ENCODE measurements around a stretch of chr3.

DNA sequence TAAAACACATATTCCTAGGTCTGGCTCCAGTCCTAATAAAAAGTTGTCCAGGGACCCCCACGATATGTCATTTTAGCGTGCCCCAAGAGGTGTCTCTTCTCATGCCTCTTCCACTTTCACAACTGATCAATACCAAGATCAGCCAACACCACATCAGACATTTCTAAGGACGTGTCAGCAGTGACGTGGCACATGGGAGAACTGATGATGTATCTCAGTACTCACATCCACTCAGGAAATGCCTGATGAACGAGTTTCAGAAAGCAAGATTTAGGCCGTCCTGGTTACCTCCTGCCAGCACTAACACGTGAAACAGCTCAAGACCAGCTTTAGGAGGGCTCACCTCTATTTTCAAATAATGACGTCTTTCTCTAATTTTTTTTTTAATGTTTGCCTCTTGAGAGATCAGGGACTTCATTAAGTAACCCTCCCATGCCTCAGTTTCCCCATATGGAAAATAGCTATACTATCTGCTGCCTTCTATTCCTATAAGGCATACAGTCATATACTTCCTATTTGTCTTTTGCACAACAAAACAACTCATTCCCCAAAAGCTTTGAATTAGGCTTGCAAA, 19.5 kb downstream of the VGLL4 start:
- PRO-cap = no peak

DNA sequence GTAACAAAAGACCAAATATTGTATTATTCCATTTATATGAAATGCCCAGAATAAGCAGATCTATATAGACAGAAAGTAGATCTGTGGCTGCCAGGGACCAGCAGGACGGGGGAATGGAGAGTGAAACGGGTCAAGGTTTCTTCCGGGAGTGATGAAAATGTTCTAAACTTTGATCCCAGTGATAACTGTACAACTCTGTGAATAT, 18.0 kb downstream of the VGLL4 start:
- PRO-cap = no peak

DNA sequence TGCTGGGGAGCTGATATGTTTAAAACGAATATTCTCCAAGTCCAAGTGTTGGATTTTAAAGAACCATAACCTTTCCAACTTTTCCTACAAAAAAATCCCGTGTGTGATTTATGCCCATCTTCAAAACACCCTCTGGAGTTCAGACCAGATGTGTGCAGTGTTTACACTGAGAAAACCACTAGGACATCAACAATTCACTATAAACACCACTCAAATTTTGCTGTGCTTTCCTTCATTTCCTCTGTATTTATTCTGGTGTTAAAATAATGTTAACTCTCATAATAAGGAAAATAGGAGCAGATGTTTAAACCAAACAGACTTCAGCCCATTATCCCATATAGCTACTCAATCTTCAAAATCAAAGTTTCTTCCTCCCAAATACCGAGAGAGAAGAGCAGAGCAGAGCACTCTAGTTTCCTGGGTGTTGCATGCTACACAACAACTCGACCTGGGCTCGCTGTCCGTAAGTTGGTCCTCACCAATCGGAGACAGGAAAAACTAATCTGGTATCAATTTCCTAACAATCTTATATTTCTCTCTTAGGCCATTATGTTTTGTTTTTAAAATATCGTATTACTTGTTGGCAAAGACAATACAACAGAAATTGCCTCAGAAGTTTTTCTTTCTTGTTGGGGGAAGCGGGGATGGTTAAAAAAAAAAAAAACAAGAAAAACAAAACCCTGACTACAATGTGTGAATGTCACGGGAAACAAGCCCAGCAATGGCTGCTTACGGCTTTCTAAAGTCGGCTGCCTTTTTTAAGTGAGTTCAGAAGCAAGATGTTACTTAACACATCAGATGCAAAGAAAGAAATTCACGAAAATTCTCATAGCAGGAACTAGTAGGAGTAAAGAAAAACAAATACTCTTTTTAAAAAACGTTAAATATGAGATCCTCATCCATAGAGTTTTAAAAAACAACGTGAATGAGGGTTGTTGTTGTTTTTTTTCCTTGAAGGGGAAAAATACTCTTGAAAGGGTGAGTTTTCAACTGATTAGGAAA, 2.0 kb downstream of the VGLL4 start:
- PRO-cap = no peak

GRCh38 chr3:11845158-11845833, 1.4 kb downstream of the TAMM41 start:
- PRO-cap = no peak

- PRO-cap = no peak
Observed at GRCh38 chr3:12513704-12514415, 29.6 kb downstream of the TSEN2 start.

DNA sequence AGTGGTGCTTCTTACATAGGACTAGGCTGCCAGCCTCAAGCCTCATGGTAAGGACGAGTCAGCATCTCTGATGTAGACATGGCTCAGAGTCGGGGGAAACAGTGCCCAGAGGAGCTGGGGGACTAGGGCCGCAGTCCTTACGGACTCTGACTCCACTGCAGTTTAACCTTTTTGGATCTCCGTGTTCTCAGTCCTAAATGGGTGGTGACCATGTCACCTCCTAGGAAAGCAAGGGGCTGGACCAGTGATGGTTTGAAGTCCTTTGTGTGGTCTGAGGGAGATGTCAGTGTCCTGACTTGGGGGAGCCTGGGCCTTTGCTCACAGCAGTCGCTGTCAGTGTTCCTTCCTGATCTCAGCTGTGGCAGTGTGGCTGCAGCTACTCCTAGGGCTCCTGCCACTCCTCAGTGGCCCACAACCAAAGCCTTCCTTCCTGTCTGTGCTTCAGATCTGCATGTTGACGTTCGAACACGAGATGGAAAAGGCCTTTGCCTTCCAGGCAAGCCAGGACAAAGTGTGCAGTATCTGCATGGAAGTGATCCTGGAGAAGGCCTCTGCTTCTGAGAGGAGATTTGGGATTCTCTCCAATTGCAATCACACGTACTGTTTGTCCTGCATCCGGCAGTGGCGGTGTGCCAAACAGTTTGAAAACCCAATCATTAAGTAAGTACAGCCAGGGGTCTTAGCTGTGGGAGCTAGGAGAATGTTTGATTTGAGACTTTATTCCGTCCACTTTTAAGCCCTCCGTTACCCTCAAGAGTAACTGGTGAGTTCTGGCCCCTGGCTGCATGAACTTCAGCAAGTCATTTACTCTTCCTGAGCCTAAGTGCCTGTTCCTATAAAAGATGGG, 17.7 kb downstream of the MKRN2 start:
- PRO-cap = no peak

GRCh38 chr3:12583161-12583509, 26.2 kb downstream of the MKRN2 start:
- PRO-cap = no peak

DNA sequence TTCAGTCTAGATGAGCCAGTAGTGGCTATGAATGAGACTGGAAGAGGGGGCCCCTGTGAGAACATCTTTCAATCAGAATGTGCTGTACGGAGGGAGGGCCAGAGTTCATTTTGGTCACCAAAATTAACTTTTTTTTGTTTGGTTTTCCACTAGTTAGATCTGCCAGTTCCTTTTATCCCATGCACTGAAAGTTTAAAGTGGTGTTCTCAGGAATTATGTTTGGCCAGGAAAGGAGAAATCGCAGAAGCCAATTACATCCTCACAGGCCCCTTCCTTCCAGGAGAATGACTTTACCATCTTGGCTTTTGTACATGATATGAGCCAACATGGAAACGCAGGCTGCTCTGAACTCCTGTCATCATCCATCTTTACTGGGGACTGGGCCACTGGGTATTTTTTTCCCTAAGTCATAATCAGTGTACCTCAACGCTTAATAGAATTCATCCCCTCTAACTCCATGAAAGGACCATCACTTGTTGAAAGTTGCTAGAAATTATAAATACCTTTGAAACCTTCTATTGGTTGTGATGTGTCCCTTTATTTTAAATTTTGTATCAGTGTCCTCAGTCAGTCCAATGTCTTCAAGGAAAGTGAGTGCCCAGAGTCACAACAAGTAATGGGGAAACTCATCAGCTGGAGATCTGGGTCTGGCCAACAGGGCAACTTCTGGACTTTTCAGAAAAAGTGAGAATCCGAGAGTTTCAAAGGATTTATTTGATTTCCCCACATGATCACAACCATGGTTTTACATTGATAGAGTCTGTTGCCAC, 55.3 kb upstream of the RPL32 start:
- PRO-cap = no peak

DNA sequence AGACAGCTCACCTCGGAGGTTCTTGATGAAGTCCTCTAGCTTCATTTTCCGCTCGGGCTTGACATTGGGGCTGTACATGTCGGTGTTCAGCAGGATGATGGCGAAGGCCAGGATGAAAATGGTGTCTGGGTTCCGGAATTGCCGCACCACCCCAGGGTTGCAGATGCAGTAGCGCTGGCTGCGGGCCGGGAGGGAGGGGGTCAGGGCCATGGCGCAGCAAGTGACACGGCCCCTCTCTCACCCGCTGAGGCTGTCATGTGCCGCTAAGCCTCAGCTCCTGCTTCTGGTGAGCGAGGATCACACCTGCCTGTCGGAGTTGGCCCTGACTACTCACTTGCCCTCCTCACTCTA, 79.0 kb upstream of the RPL32 start:
- PRO-cap = no peak

GRCh38 chr3:12926570-12927076, 85.3 kb upstream of the RPL32 start:
- PRO-cap = no peak

DNA sequence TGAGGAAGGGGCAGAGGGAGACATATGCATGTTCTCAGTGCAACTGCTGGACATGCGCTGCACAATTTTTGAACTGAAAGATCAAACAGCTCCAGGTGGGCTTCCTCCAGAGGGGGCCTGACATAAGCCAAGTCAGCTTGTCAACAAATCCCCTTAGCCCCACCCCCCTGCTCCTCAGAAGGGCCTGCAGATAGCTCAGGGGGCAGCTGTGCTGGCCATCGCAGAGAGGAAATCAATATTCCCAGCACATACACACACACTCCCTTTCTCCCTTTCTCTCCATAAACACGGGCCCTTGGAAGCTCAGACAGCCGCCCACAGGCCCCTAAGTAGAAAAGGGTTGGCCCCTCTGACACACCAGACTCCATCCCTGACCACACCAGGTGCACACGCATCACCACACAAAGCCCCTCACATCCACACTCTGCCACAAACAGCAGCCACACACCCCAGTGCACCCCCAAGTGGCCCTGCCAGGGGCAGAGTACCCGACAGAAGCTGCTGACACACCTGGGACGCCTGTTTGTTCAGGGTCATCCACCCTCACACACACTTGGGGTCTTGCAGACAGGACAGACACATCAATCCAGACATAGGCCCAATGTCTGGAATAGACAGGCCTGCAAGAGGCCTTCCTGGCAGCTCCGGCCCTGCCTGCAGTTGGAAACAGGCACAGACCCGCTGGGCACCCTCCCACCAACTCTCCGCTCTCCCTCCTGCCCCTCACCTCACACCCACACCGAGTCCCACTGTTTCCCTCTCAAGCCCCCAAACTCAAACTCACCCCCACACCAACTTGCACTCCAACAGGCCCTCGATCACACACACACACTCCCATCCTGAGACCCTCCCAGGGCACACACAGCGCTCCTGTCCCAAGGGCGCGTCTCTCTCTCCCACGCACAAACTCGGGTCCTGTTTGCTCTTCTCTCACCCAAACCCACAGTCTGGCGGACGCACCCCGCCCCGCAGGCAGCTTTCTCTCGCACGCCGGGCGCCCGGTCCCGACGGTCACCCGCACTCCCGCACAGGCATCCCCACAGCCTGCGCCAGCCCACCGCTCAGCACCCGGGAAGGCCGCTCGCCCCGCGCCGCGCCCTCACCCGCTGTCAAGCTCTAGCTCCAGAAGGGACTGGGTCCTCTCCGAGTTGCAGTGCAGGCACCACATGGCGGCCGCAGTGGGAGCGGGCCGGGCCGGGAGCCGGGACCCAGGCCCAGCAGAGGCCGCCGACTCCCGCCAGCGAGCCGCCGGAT, 106.5 kb downstream of the IQSEC1 start:
- PRO-cap = no peak

GRCh38 chr3:13008976-13009705, 64.1 kb downstream of the IQSEC1 start:
- PRO-cap = no peak

GRCh38 chr3:13044354-13045061, 28.7 kb downstream of the IQSEC1 start:
- PRO-cap = no peak

GRCh38 chr3:13087816-13088648, 14.8 kb upstream of the IQSEC1 start:
- PRO-cap = no peak

- PRO-cap = no peak
Observed at GRCh38 chr3:13416289-13416649, 3.9 kb downstream of the NUP210 start.

GRCh38 chr3:13470743-13471527, 9.2 kb upstream of the HDAC11 start:
- PRO-cap = no peak

GRCh38 chr3:13546477-13547192, 2.3 kb upstream of the FBLN2 start:
- PRO-cap = no peak

DNA sequence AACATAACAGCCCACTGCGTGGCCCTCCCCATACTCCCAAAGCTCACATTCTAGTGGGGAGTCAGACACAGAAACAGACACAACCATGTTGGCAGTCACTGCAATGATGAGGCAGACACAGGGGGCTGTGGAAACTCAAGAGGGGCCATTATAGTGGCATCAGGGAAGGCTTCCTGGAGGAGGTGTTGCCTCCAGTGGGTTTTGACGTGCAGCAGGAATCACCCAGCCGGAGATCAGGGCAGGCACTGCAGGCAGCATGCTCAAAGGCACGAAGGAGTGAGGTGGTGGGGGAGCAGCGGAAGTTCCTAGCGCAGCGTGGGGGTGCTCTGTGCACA, 101.2 kb downstream of the FBLN2 start:
- PRO-cap = no peak

- PRO-cap = unidirectional peak, plus-strand start at chr3:13650773
Observed at GRCh38 chr3:13650533-13650965, 101.6 kb downstream of the FBLN2 start.

- PRO-cap = no peak
Observed at GRCh38 chr3:13665799-13666177, 116.9 kb downstream of the FBLN2 start.

All from pulmonary artery (tissue), 1 donor.